Parietal lobe (tissue), 2 donors: ENCODE data around the gene IAPP.

DNA sequence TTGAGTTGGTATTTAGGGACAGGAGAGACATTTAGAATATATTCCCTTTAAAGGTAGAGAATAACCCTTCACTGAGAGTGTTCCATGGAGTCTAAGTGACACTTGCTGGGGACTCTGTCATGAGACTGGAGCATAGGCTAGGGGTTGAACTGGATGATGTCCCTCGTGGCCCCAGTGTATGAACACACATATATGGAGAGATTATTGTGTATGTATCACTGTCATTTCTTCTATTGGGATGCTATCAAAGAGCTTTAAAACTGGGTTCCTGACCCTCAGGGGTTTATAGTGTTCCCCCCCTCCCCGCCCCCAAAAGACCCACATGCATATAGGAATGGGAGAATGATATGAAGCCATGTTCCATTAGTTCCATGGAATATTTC is 13.2 kb downstream of the MGST1 start:
- RAMPAGE, long total RNA, result no peak

- RAMPAGE, long total RNA, result no peak
Observed at GRCh38 chr12:16602327-16602837, 3.6 kb downstream of the LMO3 start.

- RAMPAGE, long total RNA, result no peak
Observed at GRCh38 chr12:18754227-18754752, 16.4 kb downstream of the CAPZA3 start.

DNA sequence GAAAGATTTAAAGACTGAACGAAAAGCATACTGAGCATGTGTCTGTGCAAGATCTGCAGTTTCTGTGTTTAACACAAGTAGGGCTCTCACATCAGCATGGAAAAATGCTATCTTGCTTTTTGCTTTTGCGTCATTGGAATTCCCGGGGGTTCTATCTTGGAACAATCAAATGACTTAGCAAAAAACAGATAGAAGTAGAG is 162.0 kb downstream of the CAPZA3 start:
- RAMPAGE, long total RNA, result no peak

- RAMPAGE, long total RNA, result no peak
Observed at GRCh38 chr12:19036823-19037337, 92.7 kb upstream of the PLEKHA5 start.

- RAMPAGE, long total RNA, result no peak
Observed at GRCh38 chr12:19188808-19189826, 59.6 kb downstream of the PLEKHA5 start.

DNA sequence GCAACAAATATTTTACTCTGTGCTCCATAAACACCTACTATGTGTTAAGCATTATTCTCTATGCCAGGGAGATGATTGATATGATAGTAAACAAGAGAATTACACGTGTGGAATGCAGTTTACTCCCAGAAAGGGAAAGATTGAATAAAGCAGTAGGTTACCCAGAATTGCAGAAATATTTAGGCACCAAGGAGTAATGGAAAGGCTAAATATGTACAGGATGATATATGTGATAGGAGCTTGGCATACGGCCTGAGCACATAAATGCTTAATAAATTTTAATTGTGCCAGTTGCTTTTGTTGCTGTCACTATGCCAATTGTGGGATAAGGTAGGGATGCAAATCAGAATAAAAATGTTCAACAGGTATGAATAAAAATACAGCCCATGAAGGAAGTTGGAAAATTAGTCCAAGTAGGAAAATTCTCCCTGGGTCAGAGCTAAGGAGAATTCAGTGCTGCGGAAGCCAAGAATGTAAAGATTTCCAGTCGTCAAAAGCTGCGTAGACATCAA is 87.7 kb downstream of the PLEKHA5 start:
- RAMPAGE, long total RNA, result no peak

DNA sequence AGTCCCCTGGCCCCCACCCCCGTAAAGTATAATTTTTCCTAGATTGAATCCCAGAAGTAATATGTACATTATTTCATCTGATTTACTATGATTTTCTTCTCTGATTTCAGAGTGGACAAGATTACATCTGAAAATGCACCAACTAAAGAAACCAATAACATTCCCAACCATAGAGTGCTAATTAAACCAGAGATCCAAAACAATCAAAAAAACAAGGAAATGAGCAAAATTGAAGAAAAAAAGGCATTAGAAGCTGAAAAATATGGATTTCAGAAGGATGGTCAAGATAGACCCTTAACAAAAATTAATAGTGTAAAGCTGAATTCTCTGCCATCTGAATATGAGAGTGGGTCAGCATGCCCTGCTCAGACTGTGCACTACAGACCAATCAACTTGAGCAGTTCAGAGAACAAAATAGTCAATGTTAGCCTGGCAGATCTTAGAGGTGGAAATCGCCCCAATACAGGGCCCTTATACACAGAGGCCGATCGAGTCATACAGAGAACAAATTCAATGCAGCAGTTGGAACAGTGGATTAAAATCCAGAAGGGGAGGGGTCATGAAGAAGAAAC is 145.0 kb downstream of the PLEKHA5 start:
- RAMPAGE, long total RNA, result no peak

DNA sequence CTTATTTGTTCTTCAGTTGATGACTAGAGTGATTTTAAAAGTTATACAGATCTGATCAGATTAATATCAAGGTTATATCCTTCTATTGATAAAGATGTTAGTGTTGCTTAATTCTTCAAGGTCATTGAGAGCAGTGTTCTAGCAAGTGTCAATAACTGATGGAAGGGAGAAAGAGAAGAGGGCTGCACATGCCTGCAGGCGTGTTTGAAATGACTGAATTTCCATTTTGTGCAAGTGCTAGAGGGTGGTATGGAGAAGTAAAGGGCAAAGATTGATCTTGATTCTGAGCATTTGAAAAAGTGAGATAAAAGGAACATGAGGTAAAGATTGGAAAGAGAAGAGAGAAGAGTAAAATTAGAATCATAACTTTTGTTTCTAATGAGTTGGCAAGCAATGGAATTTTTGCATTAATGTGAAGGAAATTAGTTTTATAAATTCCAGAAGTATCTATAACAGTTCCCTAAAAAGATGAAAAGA is 147.8 kb downstream of the AEBP2 start:
- RAMPAGE, long total RNA, result no peak

GRCh38 chr12:19849999-19851032 is 411.0 kb downstream of the AEBP2 start:
- RAMPAGE, long total RNA, result no peak

- RAMPAGE, long total RNA, result no peak
Observed at GRCh38 chr12:20212492-20213453, 155.6 kb upstream of the PDE3A start.

DNA sequence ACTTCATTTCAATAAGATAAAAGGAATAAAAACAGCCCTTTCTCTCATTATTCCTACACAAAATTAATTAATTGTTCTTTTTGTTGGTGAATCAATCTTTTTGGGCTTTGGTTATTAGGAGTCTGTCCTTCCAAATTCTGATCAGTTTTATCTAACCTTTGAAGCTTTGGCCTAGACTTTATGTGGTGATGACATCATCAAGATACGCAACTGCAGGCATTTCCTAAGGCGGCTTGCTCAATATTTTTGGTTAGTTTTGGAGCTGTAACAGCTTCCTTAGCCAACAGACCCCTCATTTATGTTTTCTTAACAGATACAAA is 87.9 kb upstream of the PDE3A start:
- RAMPAGE, long total RNA, result no peak

- RAMPAGE, long total RNA, result no peak
Observed at GRCh38 chr12:20368627-20369416, 485 bp downstream of the PDE3A start.

DNA sequence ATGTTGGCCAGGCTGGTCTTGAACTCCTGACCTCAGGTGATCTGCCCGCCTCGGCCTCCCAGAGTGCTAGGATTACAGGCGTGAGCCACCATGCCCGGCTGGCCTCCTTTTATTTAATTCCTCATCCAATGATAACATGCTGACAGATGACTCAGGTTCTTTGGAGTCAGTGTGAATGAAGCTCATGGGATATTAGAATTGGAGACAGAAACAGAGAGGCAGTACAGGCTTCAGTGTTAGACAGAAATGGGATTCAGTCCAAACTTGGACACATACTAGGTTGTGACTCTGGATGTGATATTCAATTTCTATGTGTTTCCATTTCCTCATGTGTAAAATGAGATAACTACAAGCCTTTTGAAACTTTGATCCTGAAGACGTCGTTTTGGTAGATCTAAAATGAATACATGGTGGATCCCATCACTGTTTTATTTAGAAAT is 47.3 kb downstream of the PDE3A start:
- RAMPAGE, long total RNA, result no peak

DNA sequence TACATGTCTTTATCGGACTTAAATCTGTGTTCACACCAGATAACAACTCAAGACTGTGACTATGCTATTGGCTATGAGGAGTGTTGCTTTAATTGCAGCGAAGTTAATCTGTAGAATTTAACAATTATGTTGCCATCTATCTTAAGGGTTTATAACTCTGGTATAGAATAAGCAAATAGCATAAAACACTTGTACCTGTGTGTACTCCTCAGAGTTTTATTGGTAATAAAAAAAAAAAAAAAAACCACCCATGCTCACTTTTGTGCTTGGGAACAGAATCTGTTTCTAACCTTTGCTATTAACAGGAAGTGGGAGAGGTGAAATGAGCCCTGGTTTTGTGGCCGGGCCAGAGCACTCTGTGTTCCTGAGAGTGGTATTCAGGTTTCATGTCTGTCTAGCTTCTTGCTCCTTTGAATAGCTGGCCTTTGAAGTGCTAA is 53.1 kb downstream of the PDE3A start:
- RAMPAGE, long total RNA, result no peak

DNA sequence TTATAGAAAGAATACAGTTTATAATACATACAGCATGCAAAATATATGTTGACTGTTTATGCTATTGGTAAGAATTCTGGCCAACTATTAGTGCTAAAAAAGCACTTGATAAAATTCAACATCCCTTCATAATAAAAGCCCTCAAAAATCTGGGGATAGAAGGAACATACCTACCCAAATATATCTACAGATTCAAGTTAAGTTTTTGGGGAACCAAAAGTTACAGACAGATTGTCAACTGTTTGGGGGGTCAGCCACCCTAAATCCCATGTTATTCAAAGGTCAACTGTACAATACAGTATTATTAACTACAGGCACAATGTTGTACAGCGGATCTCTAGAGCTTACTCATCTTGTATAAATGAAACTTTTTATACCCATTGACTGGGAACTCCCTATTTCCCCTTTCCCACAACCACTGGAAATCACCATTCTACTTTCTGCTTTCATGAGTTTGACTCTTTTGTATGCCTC is 57.6 kb downstream of the SLCO1B3 start:
- RAMPAGE, long total RNA, result no peak

GRCh38 chr12:21354045-21354326 is 18.7 kb upstream of the IAPP start:
- RAMPAGE, long total RNA, result no peak

GRCh38 chr12:21372726-21373020 is at the start of gene IAPP:
IAPP (plus strand) TSS chr12:21372902.
- RAMPAGE, long total RNA, result no peak

GRCh38 chr12:21602649-21603195 is 1.9 kb downstream of the GYS2 start:
- RAMPAGE, long total RNA, result no peak

DNA sequence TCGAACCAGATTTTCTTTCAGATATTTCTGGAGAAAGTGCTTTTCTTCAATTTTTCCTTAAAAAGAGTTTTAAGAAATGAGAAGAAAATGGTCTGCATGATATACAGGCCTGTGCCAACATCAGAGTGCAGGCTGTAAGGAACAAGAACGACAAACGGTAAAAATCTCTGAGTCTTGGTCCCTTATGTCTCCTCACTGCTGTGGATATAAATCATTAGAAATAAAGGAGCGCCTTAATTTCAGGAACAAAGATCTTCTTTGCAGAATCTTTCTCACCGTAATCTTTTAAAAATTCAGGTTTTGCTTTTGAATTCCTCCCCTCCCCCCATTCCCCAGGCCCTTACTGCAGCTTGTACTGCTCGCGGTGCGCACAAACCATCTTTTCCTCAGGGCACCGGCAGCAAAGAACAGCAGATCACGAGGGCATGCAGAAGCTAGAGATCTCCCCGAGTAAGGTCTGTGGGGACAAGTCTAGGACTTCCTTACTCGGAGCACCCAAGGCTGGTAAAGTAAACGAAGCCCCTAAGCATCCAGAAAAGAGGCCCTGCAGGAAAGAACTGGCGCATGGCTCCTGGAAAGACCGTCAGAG is 904 bp downstream of the LDHB start:
- RAMPAGE, long total RNA, result no peak